ENCODE results near the gene HELB.

DNA sequence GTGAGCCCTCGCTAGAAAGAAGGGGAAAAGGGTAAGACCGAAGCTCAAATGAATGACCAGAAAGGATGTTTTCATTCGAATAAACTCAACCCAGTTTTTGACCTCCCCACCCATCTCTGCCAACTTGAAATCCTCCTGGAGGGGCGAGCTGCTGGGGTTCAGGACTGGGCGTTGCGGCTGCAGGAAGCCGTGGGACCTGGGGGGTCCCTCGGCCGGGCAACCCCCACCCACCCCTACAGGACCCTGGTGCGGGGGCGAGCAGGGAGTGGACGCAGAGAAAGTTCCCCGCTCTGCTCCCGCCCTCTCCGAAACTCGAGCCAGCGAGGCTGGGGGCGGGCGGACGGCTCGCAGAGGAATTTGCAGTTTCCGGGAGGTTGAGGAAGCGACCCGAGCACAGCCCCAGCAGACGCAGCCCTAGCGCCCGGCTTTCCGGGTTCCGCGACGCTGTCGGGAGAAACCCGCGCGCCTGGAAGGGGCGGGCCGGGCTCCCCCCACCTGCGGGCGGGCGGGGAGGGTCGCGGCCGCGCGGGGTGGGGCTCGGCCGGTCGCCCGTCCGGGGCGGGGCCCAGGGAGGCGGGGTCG lies 359 bp upstream of the RASSF3 start:
- CAGE, long polyA plus RNA: no peak
- RRBS: 2% methylated on average over 30 of the region's 53 CpGs

DNA sequence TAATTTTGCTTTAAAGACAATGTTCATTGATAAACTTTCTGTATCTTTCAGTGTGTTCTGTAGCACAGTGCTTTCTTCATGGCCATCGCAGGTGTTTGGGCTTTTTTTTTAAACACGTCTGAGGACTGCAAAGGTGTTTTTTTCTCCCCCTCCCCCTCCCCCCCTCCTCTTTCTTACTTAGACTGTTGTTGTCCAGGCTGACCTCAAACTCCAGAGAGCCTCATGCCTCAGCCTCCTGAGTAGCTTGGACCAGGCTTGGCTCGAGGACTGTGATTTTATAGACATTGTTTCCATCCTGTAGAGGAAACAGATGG lies 41.9 kb downstream of the RASSF3 start:
- CAGE, long polyA plus RNA: no peak
- RRBS: no CpG with 5 or more reads among the region's 3 CpGs

DNA sequence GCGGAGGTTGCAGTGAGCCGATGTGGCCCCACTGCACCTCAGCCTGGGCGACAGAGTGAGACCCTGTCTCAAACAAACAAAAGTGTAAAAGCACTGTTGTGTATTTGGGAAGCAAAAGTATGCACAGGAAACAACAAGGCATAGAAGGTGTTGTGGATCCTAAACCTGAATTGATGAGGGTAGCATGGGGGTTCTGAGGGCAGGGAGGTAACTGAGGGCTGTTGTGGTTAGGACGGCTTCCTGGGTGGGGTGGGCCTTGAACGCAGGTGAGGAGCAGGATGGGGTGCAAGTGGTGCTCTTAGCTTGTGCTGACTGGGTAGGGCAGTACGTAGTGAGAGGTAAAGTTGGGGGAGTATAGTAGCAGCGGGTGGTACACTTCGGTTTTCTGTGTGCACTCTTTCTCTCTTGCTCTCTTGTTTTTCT lies 64.2 kb downstream of the RASSF3 start:
- CAGE, long polyA plus RNA: no peak
- RRBS: no CpG with 5 or more reads among the region's 8 CpGs

DNA sequence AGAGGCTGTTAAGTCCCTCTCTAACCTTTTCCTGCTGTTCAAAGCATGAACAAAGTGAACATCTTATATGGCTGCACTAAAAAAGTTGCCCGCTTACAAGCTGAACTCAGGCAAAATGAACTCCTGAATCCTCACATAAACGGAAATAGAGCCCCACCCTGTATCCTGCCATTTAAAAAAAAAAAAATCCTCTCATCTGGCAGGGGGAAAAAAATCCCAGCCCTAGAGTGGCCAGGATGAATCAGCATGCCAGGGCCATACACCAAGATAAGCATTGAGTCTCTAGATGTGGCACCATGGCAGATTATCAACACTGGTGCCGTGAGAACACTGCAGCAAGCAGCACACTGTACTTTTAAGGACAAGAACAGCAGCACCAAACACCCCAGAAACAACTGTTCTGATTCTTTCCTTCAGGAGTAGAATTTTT lies 65.5 kb downstream of the RASSF3 start:
- CAGE, long polyA plus RNA: no peak
- RRBS: no CpG with 5 or more reads among the region's 3 CpGs

GRCh38 chr12:64680162-64680579 lies 69.9 kb downstream of the RASSF3 start:
- CAGE, long polyA plus RNA: no peak
- RRBS: no CpG with 5 or more reads among the region's 5 CpGs

GRCh38 chr12:64684084-64684461 lies 73.8 kb downstream of the RASSF3 start:
- CAGE, long polyA plus RNA: no peak
- RRBS: no CpG with 5 or more reads among the region's 6 CpGs

DNA sequence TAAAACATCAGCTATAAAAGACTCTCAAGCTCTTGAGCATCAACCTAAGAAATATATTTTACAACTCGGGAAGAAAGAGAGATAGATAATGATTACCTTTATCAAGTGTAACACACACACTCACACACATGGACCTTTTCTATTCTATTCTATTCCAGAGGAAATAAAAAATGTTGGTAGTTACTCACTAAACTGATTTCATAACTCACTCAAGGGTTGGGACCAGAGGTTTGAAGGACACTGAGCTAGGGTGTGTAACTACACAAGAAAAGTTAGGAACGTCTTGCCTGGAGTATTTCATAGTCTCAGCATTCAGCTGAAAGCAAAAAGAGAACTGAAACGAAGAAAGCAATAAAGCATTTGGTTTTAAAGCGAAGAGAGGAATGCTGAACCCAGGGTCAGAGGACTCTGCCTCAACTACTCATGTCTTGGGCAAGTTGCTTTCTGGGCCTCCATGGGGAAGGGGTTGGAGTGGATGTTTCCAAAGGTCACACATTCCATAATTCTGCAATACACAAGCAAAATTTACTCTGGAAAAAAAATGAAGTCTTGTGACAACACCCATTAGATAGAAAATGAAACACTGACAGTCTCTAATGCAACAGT lies 1.5 kb downstream of the GNS start:
- CAGE, long polyA plus RNA: no peak
- RRBS: no CpG with 5 or more reads among the region's 4 CpGs

DNA sequence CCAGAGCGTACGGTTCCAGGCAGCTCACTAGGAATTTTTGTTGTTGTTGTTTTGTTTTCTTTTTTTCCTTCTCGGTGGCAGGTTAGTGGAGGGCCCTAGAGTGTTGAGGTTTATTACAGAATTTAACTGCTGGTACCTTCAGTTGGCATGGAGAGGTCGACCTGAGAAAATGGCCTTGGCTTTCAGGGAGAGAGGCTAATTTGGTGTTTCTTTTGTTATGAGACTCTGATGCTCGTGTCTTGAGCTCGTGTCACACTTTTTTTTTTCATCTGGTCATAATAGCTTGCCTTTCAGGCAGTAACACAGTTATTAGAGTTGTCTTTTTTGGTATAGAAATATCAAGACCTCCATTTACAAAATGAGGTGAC lies 22.6 kb upstream of the GNS start:
- CAGE, long polyA plus RNA: no peak
- RRBS: no CpG with 5 or more reads among the region's 6 CpGs

DNA sequence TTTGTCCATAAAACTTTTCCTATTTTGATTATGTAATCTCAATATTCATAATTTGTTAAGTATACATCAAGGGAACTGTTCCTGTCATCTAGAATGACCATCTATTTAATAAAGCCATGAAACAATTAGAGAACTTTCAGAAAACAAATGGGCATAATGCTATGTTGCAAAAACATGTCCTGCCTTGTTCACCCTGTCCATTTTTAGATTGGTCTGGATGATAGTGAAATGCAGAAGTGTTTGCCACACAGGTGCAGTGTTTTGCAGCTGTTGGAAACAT lies 36.4 kb downstream of the LEMD3 start:
- CAGE, long polyA plus RNA: no peak

- CAGE, long polyA plus RNA: no peak
- RRBS: no CpG with 5 or more reads among the region's 8 CpGs
These were observed 221.7 kb upstream of the HMGA2 start for GRCh38 chr12:65602576-65602993.

GRCh38 chr12:65631530-65632626 lies 192.4 kb upstream of the HMGA2 start:
- CAGE, long polyA plus RNA: no peak
- RRBS: 13% methylated on average over 3 of the region's 13 CpGs

GRCh38 chr12:66132366-66132941 lies 1.9 kb upstream of the LLPH start:
- CAGE, long polyA plus RNA: no peak
- RRBS: no CpG with 5 or more reads among the region's 1 CpG

DNA sequence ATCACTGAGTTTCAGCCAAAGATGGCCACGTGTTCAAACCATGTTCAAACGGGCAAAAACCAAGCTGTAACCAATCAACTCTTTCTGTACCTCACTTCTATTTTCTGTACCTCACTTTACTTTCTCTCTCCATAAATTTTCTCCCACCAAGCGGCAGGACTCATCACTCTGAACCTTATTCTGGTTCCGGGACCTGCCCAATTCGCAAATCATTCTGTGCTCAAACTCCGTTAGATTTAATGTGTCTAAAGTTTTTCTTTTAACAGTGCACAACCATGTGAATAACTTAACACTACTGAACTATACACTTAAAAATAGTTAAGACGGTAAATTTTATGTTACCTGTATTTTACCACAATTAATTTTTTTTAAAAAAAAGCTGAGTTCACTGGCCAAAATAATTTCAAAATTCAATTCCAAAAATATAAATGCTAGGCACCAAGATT lies 1.2 kb downstream of the TMBIM4 start:
- CAGE, long polyA plus RNA: no peak
- RRBS: no CpG with 5 or more reads among the region's 7 CpGs

DNA sequence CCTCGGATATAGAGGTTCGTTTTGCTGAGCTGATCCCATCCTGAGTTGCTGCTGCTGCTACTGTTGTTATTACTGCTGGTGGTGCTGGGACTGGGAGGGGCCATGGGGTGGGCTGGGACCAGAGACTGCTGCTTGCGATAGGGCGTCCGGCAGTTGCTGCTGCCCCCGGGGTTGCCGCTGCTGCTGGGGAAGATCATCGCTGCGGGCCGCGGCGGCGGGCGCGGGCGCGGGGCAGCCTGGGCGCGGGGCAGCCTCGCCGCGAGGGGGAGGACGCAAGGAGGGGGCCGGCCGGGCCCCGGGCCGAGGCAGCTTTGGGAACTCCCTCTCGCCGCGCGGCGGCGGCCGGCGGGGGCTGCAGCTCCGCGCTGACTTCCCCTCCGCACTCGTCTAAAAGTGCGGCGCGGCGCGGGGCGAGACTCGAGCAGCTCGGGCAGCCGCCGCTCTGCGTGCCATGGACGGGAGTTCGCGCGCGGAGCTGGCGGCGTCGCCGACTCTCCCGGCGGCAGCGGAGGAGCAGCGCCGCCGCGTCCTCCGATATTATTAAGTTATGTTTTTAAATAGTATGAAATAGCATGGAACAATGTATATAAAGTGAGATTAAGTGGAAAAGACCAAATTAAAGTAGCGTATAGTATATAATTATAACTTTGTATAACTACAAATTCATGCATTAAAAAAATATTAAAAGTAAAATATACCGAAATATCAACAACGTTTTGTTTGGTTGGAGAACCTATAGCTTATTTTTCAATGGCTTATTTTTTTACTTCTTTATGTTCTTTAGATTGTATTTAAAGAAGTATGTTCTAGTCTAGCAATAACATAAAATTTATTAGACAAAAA lies 46.3 kb downstream of the IRAK3 start:
- CAGE, long polyA plus RNA: no peak
- RRBS: 4% methylated on average over 4 of the region's 70 CpGs

DNA sequence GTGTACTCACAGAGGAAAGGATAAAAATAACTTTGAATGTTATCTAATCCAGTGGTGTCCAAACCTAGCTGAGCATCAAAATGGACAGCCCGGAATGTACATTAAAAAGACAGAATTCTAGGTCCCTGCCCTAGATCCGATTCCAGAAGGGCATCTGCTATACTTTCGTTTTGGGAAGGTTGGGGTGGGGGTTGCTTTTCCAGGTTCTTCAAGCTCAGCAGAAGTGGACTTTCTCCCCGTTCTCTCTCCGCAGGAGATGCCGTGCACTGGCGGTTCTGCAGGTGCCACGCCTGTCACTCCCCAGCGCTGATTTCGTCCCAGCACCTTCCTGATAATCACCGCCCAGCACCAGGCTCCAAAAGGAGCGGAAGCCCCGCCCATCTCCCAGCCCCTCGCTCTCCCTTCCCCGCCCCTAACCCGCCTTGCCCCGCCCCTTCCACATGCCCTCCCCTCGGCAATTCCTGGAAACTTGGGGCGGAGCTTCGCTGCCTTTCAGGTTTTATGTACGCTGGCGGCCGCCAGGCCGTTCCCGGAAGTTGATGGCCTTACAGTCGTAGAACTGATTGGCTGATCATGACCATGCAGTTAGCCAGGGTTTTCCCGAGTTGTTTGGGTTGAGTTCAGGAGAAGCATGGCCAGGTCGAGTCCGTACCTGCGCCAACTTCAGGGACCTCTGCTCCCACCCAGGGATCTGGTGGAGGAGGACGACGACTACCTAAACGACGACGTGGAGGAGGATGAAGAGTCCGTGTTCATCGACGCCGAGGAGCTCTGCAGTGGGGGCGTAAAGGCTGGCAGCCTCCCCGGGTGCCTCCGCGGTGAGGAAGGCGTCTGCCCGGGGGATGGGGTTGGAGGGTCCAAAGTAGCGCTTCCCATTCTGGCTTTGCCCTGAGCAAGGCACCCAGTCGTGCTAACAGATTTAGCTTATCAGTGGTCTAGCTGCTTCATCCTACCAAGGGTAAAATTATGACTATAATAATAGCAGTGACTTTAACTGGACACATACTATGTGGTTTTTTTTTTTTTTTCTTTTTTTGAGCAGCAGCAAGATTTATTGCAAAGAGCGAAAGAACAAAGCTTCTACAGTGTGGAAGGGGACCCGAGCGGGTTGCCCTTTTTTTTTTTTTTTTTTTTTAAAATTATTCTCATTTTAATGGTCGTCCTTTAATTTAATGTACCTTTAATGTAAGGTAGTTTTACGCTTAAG lies at the start of gene HELB:
HELB (plus strand) TSS at position 521 of the 1,207 bp plus-strand sequence.
- CAGE, long polyA plus RNA: no peak
- RRBS: no CpG with 5 or more reads among the region's 52 CpGs

DNA sequence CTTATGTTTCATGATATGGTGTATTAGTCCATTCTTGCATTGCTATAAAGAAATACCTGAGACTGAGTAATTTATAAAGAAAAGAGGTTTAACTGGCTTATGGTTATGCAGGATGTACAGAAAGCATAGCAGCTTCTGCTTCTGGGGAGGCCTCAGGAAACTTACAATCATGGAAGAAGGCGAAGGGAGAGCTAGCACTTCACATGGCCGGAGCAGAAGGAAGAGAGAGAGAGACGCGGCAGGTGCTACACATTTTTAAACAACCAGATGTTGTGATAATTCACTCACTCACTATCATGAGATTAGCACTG lies 195.5 kb upstream of the GRIP1 start:
- CAGE, long polyA plus RNA: no peak
- RRBS: no CpG with 5 or more reads among the region's 4 CpGs

DNA sequence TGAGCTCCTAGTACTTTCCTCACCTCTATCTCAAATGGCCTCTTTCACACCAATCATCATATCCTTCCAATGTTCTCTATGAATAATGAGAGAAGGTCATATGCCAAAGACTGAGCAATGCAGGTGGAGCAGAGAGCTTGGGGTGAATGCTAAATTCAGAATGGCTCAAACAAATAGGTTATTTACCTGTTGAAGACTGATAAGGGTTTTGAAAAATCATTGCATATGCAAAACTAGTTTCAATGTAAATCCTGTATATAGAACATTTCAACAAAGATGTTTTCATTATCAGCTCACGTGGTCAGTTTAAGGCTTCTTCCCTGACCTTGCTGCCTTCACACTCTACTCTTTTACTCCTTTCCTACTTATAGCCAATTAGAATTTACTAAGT lies 230.3 kb upstream of the GRIP1 start:
- CAGE, long polyA plus RNA: no peak
- RRBS: no CpG with 5 or more reads among the region's 1 CpG

GRCh38 chr12:67269074-67269198 lies 222 bp upstream of the CAND1 start:
- CAGE, long polyA plus RNA: no peak
- RRBS: no CpG with 5 or more reads among the region's 6 CpGs

DNA sequence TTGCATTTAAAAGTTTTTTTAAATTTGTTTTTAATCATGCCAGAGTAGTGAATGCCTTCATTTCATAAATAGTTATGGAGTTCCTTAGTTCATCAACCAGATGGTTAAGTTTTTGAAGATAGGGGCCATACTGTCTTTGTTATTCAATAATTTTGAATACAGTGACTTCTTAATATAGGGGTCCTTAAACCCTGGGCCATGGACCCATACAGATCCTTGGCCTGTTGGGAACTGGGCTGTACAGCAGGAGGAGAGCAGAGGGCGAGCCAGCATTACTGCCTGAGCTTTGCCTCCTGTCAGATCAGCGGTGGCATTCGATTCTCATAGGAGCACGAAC lies 21.4 kb downstream of the CAND1 start:
- CAGE, long polyA plus RNA: no peak
- RRBS: no CpG with 5 or more reads among the region's 4 CpGs

- CAGE, long polyA plus RNA: no peak
- RRBS: 2% methylated on average over 3 of the region's 6 CpGs
These were observed 125.4 kb downstream of the CAND1 start for GRCh38 chr12:67394458-67394976.